Karpas-422 (cell line): ENCODE measurements around a stretch of chr9.

GRCh38 chr9:93465815-93466379 lies 12.5 kb upstream of the FAM120AOS start:
- PRO-cap = no peak
- RAMPAGE, long total RNA = no peak

DNA sequence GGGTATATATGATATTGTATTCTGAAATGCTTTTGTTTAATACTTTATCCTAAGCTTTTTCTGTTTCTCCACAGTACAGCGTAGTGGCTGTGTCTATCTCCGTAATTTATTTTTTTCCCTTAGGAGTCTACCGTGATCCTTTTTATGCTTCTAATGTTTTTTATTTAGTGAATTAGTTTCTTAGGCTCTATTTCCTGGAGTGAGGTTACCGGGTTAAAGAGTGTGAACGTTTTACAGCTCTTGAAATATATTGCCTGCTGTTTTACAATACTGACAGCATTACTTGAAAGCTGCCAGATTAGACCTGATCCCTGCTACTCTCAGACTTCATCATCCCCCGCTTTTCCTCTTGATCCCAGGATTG lies 15.2 kb upstream of the FAM120AOS start:
- PRO-cap = no peak
- RAMPAGE, long total RNA = no peak

GRCh38 chr9:93561001-93561309 lies 15.4 kb upstream of the PHF2 start:
- PRO-cap = no peak
- RAMPAGE, long total RNA = no peak

DNA sequence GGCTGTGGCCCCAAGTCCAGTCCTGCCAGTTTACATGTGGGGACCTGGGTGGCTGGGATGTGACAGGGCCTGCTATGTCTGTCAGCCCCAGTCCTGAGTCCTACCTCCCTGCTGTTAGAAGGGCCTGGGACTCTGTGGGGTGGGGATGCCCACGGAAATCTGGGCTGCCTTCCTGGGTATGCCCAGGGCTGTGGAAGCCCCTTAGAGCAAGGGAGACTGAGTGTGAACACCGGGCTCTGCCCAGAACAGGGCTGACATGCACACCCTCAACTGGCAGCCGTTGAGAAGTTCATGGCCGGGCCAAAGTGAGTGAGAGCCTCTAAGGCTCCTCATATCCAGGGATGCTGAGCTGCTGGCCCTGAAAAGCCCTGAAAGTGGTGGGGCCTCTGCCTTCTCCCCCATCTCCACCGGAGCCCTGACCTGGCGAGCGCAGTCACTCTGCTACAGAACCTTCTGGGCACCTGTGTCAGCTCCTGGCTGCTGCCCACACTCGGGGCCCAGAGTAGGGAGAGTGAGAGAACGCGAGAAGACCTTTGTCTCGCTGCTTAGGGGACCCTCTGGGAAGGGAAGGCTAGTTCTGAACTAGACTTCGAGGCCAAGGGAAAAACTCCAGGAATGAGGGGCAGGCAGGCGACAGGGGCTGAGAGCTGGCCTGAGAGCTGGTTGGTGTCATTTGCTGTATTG lies 1.9 kb downstream of the PHF2 start:
- PRO-cap = no peak
- RAMPAGE, long total RNA = no peak

DNA sequence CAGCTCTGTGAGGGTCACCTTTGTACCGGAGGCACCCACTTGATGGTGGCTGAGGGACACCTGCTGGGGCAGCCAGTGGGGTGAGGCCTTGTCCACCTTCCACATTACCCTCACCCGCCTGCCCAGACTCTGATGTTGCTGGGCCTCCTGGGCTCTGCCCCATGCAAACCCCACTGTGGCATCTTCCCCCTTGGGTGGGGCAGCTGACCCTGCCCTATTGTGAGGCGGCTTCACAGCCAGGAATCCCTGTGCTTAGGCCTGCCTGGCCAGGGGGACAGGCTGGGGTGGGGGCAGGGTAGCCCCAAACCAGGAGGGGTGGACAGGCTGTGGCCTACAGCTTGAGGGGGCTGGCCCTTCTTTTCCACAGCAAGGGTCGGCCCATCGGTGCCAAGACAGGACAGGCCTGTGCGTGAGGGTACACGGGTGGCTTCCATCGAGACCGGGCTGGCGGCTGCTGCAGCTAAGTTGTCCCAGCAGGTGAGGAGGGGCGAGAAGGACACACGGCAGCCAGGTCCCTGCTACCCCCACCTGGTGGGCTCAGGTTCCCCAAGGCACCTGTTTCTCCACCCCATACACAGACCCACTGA lies 99.0 kb downstream of the PHF2 start:
- PRO-cap = no peak
- RAMPAGE, long total RNA = no peak

DNA sequence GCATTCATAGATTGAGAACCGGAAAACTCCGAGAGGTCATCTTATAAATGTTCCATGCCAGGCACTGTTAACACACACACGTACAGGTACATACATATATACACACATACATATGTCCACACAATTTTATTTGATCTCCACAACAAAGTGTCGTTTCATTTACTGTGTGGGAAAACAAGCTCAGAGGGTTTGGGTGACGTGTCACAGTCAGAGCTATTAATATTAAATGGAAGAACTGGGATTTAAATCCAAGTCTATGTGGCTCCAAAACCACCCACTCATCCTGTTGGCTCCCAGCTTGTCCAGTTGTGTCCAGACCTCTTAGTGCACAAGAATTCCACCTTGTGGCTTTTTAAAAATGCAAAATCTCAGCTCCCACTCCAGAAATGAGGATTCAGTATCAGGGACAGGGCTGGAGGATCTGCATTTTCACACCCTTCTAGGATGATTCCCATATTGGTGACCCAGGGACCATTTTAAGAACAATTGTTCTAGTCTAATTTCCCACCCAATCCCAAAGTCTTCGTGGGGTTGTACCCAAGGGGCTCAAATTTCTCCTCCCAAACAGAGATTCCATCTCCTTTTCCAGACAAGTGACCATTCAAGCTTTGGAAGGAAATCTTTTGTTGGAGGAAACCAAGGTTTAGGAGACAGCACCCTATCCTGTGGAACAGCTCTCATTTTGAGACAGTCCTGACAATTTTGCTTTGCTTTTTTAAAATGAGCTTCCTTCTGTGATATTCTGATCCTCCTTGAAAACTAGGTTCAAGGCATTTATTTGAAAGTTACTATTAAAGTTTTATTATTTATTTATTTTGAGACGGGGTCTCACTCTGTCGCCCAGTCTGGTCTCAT lies 52.1 kb upstream of the PTPDC1 start:
- PRO-cap = no peak
- RAMPAGE, long total RNA = no peak

DNA sequence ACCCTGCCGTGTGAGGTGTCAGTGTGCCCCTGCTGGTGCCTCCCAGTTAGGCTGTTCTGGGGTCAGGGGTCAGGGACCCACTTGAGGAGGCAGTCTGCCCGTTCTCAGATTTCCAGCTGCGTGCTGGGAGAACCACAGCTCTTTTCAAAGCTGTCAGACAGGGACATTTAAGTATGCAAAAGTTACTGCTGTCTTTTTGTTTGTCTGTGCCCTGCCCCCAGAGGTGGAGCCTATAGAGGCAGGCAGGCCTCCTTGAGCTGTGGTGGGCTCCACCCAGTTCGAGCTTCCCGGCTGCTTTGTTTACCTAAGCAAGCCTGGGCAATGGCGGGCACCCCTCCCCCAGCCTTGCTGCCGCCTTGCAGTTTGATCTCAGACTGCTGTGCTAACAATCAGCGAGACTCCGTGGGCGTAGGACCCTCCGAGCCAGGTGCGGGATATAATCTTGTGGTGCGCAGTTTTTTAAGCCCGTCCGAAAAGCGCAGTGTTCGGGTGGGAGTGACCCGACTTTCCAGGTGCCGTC lies 10.1 kb downstream of the PTPDC1 start:
- PRO-cap = no peak
- RAMPAGE, long total RNA = no peak

GRCh38 chr9:94165754-94166067 lies 81.4 kb downstream of the PTPDC1 start:
- PRO-cap = no peak
- RAMPAGE, long total RNA = no peak

- PRO-cap = no peak
- RAMPAGE, long total RNA = no peak
These were observed 19.7 kb downstream of the ZNF169 start for GRCh38 chr9:94278726-94279222.

DNA sequence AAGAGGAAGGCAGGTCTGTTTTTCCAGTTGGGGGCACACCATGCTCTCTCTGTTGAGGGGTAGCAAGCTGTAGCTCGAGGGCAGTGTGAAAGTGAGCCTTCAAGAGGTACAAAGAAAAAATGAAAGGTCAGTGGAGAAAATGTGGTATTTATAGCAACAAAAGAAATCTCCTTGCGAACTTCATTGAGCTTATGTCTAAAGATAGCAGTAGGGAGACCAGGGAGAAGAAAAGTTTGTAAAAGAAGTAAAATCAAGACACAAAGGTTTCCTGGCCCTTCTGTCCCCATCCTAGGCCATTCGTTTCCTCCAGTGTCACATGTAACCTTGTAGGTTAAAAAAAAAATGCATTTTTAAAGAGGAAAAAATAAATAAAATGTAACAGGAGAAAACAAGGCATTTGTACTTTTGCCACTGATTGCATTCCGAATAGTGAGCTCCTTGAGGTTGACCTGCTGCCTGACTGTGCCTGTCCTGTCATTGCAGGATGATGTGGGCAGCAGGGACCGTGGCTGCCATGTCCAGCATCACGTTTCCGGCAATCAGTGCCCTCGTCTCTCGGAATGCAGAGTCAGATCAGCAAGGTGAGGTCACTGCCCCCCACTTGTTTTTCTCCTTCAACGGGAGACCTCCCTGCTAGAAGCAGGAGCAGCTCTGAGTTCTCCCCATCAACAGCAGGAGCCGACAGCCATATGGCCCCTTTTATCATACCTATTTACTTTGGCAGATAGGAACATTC lies 81.6 kb downstream of the MFSD14B start:
- PRO-cap = no peak
- RAMPAGE, long total RNA = no peak

DNA sequence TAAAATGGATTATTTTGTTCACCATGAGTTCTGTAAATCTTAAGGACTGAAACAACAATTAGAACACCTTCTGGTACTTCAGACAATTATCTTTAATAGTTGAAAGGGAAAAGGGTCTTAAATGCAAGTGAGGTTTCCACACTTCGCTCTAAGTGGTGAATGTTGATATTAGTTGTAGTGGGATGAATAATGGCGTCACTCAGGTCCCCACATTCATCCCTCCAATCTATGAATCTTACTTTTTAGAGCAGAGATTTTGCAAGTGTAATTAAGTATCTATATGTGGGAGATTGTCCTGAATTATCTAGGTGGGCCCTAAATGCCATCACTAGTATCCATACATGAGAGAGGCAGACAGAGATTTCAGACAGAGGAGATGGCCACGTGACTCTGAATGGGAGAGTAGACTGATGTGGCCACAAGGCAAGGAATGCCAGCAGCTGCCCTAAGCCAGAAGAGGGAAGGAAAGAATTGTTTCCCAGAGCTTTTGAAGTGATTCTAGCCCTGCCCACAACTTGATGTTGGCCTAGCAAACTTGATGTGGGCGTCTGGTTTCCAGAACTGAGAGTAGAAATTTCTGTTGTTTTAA lies 90.3 kb downstream of the MFSD14B start:
- PRO-cap = no peak
- RAMPAGE, long total RNA = no peak

DNA sequence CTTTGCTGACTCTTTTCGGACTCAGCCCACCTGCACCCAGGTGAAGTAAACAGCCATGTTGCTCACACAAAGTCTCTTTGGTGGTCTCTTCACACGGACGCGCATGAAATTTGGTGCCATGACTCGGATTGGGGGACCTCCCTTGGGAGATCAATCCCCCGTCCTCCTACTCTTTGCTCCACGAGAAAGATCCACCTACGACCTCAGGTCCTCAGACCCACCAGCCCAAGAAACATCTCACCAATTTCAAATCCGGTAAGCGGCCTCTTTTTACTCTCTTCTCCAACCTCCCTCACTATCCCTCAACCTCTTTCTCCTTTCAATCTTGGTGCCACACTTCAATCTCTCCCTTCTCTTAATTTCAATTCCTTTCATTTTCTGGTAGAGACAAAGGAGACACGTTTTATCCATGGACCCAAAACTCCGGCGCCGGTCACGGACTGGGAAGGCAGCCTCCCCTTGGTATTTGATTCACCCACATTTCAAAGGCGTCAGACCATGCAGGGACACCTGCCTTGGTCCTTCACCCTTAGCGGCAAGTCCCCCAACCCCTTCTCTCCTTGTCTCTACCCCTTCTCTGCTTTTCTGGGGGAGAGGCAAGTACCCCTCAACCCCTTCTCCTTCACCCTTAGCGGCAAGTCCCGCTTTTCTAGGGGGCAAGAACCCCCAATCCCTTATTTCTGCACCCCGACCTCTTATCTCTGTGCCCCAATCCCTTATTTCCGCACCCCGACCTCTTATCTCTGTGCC lies 53.3 kb downstream of the FBP2 start:
- PRO-cap = no peak
- RAMPAGE, long total RNA = no peak

GRCh38 chr9:94541808-94542369 lies 51.7 kb downstream of the FBP2 start:
- PRO-cap = no peak
- RAMPAGE, long total RNA = no peak

- PRO-cap = no peak
- RAMPAGE, long total RNA = no peak
These were observed 3.9 kb upstream of the FBP1 start for GRCh38 chr9:94643275-94643563.

- PRO-cap = no peak
- RAMPAGE, long total RNA = no peak
These were observed 79.1 kb downstream of the AOPEP start for GRCh38 chr9:94805474-94806061.

DNA sequence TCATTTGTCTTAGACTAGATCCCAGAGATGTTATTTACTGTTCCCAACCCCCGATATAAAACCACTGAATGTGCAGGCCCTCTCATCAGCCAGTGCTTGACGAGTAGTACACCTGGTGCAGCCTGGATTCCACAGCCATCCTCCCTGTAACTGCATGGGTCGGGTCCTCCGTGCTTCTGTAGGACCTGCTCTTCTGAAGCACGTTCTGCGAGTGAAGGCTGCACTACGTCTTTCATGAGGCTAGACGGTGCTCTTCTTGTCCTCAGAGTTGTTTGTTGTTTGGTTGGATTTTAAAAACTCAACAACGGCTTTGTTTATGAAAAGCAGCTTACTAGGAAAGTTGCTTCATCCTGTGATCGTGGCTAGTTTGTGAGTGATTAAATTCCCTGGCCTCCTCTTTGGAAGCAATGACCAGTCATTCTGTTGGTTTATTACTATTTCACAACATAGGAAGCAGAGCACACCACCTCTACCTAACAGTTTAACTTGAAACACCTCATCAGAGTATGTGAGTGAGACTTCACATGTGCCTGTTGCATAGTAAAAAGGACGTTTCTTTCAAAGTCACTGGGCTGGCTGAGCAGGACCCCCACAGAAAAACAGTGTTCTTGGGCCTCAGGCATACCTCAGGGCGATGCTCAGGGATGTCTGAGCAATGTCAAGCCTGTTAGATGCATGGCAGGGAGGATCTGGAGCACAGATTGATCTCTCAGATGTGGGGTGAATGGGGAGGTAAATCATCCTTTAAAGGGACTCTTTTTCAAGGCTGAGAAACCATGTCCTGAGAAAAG lies 135.4 kb downstream of the AOPEP start:
- PRO-cap = no peak
- RAMPAGE, long total RNA = no peak

GRCh38 chr9:94973504-94974126 lies 247.1 kb downstream of the AOPEP start:
- PRO-cap = no peak
- RAMPAGE, long total RNA = no peak

DNA sequence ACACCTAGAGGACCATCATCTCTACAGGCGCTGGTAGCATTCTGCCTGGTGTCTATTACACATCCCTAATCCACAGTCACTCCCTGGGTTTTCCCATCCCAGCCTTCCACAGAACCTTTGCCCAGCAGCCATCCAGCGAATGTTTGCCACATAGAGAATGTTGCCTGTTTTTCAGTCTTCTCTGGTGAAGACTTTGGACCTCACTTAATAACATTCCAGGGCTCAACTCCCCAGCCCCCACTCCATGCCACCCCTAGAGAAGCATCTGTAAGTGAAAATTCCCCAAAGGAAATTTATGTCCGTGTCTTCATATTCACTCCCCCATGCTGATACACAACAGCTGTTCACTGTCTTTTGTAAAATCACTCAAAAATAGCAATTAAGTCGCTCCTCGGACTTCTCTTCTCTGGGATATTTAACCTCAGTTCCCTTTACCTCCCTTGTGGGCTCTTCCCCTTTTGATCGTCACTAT lies 249.6 kb downstream of the AOPEP start:
- PRO-cap = no peak
- RAMPAGE, long total RNA = no peak

GRCh38 chr9:95029114-95029770 lies 288.3 kb downstream of the FANCC start:
- PRO-cap = no peak
- RAMPAGE, long total RNA = no peak

DNA sequence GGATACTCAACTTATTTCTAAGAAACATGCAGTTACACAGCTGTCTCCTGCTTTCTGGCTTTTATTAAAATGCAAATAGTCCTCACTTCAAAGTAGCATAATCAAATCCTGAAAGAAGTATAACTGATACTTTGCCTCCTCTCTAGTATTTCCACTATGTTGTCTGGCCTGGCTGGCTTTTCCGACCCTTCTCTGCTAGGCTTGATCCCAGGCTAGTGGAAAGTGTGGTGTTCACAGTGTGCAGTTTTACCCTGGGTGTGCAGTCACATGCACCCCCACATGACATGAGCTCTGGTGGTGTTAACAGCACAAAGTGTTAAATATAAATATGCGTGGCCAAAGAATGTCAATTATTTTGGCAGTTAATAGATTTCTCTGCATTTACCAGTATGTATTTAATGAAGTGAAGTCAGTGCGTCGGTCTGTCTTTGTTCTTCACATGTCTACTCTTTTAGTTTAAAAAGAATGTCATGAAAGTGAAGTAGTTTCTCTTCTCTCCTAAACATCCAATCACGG lies 286.6 kb downstream of the FANCC start:
- PRO-cap = no peak
- RAMPAGE, long total RNA = no peak